SK-MEL-5 (cell line): ENCODE results near the gene C19orf67.

DNA sequence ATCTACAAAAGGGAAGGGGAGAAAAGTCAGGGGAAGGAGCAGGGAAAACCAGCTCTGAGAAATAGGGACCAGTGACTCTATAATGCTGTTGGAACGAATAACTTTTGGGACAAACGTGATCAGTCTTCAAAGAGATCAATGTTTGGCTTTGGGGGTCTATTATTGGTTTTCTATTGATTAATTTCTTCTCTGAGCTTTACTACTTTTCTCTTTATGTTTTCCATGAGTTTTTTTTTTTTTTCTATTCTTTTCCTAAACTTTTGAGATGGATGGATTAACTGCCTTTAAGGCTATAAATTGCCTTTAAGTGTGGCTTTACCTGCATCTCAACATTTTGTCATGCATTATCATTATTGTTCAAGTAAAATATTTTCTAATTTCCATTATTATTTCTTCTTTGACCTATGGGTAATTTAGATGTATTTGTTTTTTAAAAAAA, 146.5 kb downstream of the CACNA1A start:
RAMPAGE:
- cytosol, long total RNA: no peak
- long total RNA: no peak
- nucleus, long total RNA: no peak

DNA sequence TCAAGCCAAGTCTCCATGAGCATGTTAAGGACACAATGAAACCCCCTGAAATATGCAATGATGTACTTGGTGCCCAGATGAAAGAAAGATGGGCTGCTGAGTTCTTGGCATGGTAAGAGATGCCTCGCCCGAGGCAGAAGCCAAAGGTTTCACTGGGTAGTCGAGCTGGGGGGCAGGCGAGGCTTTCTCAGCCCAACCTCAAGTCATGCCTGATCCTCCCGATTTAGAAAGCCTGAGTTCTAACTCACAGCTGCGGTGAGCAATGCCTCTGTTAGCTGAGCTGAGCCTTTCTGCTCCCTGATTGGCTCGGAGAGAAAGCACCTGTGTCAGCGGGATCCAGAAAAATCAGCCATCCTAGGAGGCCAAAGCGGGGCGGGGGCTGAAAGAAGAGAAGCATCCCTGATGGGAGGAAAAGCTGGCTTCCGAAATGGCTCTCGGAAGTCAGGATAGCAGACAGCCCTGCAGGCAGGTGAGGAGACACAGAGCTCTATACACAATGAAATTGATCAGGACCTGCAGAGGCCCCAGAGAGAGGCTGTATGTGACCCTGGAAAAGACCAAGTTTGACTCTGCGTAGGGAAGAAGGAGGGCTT, 44.7 kb downstream of the CACNA1A start:
RAMPAGE:
- cytosol, long total RNA: no peak
- long total RNA: no peak
- nucleus, long total RNA: no peak

DNA sequence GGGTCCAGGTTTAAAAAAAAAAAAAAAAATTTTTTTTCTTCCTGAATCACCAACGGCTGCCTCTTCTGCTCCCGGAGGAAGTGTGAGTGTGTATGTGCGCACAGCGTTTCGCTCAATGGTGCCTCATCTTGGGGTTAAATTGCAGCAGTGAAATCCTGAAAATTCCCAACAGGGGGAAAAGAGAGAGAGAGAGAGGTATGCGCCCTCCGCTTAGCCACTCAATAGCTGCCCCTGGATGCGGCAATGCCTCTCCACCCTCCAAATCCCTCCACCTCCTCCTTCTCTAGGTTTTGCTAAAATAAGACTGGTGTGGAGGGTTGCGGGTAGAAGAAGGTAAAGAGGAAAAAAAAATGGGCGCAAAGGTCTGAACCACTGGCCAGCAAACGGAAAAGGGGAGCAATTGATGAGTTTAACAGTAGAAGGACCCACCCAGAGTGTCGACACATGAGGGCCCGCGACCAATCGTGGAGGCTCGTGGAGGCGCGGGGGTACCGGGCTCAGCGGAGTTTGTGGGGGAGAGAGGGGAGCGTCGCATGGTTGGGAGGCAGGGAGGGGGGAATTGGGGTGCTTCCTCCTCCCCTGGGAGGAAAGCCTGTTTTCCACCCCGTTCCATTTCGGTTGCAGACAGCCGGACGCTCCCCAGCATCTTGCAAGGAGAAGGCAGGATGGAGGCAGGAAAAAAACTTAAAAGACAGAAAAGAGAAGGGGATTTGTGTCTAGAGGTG, 935 bp upstream of the CACNA1A start:
RAMPAGE:
- cytosol, long total RNA: no peak
- long total RNA: no peak
- nucleus, long total RNA: no peak

RAMPAGE:
- cytosol, long total RNA: no peak
- long total RNA: no peak
- nucleus, long total RNA: no peak
Measured at GRCh38 chr19:13623696-13624877, 117.8 kb upstream of the CACNA1A start.

RAMPAGE:
- cytosol, long total RNA: no peak
- long total RNA: no peak
- nucleus, long total RNA: no peak
Measured at GRCh38 chr19:13763152-13763679, 1.1 kb upstream of the MRI1 start.

DNA sequence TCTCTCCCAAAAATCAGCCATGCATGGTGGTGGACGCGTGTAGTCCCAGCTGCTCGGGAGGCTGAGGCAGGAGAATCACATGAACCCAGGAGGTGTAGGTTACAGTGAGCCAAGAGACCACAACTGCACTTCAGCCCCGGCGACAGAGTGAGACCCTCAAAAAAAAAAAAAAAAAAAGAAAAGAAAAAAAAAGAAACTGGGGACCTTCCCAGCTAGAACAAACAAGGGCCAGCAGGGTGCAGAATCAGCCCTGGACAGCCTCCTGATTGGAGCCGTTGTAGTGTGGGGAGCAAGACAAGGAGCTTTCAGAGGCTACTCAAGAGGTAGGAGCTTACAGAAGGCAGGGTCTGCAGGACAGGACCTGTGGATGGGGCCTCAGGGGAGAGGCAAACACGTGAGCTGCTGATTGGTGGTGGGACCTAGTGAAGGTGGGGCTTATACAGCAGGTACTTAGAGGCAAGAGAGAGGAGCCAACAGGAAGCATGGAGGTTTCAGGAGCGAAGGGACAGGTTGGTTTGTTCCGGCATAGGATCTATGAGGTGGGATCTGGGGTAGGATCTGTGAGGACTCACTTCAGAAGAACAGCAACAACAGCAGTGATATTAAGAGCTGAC, 32.3 kb downstream of the ZSWIM4 start:
RAMPAGE:
- cytosol, long total RNA: no peak
- long total RNA: no peak
- nucleus, long total RNA: no peak

GRCh38 chr19:13840327-13840998, 36.5 kb upstream of the NANOS3 start:
RAMPAGE:
- cytosol, long total RNA: no peak
- long total RNA: no peak
- nucleus, long total RNA: no peak

RAMPAGE:
- cytosol, long total RNA: no peak
- long total RNA: no peak
- nucleus, long total RNA: no peak
Measured at GRCh38 chr19:13848758-13849815, 27.8 kb upstream of the NANOS3 start.

GRCh38 chr19:13951911-13952288, 409 bp upstream of the DCAF15 start:
RAMPAGE:
- cytosol, long total RNA: no peak
- long total RNA: no peak
- nucleus, long total RNA: no peak

RAMPAGE:
- cytosol, long total RNA: no peak
- long total RNA: no peak
- nucleus, long total RNA: no peak
Measured at GRCh38 chr19:13978167-13979275, 26.2 kb downstream of the DCAF15 start.

RAMPAGE:
- cytosol, long total RNA: no peak
- long total RNA: no peak
- nucleus, long total RNA: no peak
Measured at GRCh38 chr19:14070660-14071087, 1.9 kb upstream of the MISP3 start.

RAMPAGE:
- cytosol, long total RNA: no peak
- long total RNA: no peak
- nucleus, long total RNA: no peak
Measured at GRCh38 chr19:14085608-14086826, at the start of gene C19orf67. C19orf67 (minus strand) TSS chr19:14085783.

DNA sequence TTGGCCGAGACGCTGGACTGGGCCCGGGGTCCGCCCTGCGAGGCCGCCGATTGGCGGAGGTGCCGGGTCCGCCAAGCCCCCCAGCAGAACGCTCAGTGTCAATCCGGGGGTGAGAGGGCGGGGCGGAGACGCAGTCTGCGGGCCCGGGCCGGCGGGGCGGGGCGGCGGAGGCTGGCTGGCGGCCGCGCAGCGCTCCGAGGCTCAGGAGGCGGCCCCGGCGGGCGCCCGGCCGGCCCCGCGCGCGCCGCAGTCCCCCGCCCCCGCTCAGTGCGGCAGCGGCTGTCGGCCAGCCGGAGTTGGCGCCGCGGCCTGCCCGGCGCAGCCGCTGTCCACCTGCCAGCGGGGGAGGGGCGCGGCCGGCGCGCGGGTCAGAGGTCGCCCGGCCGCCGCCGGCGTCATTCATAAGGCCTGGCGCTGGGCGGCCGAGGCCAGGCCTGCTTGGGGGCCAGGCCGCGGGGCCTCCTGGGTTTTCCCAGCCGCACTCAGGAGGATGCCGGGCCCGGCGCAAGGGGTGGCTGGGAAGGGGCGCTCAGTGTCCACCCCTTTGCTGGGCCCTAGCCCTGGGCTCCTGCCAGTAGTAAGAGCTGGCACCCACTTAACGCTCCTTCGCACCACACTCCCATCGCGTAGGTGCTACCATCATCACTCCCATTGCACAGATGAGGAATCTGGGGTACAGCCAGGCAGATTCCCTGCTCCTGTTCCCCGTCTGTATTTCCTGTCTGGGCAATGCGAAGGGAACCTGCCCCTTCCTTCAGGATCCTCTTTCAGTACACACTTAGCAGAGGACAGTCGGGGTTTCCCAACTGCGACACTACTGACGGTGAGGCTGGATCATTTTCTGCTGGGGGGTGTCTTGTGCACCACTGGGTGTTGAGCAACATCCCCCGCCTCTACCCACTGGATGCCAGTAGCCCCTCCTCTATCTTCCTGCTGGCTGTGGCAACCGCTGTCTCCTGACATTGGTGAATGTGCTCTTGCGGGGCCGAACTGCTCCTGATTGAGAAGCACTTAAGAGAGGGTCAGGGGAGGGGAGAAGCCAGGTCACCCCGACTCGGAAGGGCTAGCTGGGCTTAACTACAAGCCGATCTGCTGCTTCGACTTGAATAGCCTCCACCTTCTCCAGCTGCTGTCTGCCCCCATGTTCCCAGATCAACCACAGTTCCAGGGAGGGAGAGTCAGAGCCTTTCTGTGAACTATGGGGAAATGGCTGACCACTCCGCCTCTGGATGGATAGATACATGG, 808 bp upstream of the PRKACA start:
RAMPAGE:
- cytosol, long total RNA: no peak
- long total RNA: no peak
- nucleus, long total RNA: no peak

GRCh38 chr19:14159966-14160921, 23.9 kb upstream of the ASF1B start:
RAMPAGE:
- cytosol, long total RNA: no peak
- long total RNA: no peak
- nucleus, long total RNA: no peak

GRCh38 chr19:14368075-14368642, 13.1 kb upstream of the ADGRE5 start:
RAMPAGE:
- cytosol, long total RNA: no peak
- long total RNA: no peak
- nucleus, long total RNA: no peak

DNA sequence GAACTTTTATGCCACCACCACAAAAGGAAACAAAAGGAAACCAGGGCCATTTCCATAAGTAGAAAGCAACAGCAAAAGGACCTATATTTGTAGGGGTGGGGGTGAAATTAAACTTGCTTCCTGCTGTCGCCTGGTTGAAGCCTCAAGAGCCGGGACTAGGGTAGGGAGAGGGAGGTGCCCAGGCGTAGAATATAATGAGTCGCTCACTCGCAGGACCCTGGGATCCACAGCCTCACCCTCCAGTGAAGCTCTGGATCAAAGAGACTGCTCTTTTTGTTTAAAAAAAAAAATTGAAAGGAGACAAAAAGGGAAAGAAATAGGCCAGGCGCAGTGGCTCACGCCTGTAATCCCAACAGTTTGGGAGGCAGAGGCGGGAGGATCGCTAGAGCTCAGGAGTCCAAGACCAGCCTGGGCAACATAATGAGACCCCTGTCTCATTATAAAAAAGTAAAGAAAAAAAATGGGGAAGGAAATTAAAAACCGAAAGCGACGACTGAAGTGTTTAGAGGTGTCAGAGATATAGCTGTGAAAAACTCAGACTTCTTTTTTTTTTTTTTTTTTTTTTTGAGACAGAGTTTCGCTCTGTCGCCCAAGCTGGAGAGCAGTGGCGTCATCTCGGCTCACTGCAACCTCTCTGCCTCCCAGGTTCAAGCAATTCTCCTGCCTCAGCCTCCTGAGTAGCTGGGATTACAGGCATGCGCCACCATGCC, 10.9 kb upstream of the ADGRE5 start:
RAMPAGE:
- cytosol, long total RNA: no peak
- long total RNA: no peak
- nucleus, long total RNA: no peak

DNA sequence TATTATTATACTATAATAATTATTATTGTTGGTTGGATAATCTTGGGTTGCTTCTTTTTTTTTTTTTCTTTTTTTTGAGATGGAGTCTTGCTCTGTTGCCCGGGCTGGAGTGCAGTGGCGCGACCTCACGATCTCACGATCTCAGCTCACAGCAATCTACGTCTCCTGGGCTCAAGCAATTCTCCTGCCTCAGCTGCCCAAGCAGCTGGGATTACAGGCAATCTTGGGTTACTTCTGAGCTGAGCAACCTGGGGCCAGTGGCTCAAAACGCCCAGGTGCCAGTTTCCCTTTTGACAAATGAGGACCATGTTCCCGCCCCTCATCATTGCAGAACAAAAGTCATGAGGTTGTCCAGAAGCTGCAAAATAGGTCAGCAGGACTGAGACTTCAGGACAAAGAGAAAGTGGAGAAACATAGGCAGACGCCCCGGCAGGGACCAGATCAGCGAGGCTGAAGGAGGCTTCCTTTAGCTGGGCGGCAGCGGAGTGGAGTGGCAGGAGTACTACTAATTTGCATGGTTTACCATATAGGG, 3.4 kb upstream of the ADGRE5 start:
RAMPAGE:
- cytosol, long total RNA: no peak
- long total RNA: no peak
- nucleus, long total RNA: no peak

DNA sequence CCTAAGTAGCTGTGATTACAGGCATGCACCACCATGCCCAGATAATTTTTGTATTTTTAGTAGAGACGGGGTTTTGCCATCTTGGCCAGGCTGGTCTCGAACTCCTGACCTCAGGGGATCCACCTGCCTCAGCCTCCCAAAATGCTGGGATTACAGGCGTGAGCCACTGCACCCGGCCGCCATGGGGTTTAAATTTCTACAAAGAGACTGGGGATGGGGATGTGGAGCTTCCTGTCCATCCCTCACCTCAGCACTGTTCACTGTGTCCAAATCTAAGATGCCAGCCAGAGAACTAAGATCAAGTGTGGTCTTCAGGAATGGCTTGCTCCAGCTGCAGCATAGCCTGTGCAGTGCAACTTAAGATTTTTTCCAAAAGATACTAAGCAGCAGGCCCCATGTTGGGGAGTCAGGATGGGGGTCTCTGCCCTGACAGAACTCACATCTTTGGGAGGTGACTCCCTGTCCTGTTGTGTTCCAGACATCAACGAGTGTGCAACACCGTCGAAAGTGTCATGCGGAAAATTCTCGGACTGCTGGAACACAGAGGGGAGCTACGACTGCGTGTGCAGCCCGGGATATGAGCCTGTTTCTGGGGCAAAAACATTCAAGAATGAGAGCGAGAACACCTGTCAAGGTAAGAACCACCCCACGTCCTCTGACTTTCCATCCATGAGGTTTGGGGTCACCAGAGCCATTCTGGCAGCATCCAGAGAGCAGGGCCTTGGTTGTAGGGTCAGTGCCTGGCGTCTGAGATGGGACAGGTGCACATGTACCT, 9.4 kb downstream of the ADGRE5 start:
RAMPAGE:
- cytosol, long total RNA: no peak
- long total RNA: no peak
- nucleus, long total RNA: no peak

GRCh38 chr19:14440870-14441625, 7.9 kb downstream of the PKN1 start:
RAMPAGE:
- cytosol, long total RNA: no peak
- long total RNA: no peak
- nucleus, long total RNA: no peak

DNA sequence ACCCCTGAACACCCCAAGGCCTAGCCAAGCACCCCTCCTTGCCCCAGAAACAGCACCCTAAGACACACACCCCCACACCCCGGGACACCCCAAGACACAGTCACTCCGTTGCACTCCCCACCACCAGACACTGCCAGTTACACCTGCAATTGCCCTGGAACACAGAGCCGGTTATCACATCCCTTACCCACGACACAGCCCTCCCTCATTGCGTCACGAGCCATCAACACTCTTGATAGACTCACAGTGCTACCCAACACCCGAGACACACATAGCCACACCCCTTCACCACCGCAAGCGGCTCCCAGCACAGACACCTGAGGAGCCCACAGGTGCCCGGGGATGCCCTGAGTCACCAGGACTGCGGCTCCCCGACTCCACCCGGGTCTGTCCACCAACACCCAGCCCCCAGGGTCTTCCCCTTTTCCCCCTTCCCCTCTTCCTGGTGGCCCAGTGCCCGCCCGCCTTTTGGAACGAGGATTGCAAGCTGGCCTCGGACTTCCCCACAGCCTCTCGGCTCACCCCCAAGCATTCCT, 1.5 kb upstream of the PTGER1 start:
RAMPAGE:
- cytosol, long total RNA: no peak
- long total RNA: no peak
- nucleus, long total RNA: no peak